Metastatic Liver Carcinoma in the Lung (tissue), 2 donors: Measurements from ENCODE around the gene RHOH.

DNA sequence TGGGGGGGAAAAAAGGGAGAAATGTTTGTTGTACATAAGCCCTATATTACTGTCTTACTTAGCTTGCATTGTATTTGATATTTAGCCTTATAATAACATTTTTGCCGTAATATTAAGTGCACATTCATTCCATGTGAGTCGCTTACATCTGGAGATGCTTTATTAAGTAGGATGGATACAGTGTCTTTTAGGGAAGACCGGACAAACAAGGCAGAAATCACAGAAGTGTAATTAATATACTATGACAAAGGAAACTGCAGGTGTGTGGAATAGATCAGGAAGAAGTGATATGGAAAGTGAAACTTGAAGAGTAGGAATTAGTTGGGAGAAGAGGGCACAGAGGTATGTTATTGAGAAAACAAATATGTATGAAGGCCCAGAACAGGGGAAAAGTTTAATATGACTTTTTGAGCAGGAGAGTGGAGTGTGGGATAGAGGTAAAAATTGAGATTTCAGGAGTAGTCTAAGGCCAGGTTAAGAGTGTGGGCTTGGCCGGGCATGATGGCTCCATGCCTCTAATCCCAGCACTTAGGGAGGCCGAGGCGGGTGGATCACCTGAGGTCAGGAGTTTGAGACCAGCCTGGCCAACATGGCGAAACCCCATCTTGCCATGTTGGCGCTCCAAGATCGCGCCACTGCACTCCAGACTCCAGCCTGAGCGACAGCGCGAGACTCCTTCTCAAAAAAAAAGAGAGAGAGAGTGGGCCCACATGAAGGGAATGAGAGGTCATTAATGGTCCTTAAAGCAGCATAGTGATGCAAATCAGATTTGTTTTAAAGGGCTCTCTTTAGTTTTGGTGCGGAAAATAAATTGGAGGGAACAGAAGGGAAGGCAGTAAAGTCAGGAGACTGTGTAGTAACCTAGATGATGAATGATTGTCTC, 55.7 kb downstream of the UBE2K start:
- PRO-cap, 2 experiments, result no peak in any of the 2 experiments

DNA sequence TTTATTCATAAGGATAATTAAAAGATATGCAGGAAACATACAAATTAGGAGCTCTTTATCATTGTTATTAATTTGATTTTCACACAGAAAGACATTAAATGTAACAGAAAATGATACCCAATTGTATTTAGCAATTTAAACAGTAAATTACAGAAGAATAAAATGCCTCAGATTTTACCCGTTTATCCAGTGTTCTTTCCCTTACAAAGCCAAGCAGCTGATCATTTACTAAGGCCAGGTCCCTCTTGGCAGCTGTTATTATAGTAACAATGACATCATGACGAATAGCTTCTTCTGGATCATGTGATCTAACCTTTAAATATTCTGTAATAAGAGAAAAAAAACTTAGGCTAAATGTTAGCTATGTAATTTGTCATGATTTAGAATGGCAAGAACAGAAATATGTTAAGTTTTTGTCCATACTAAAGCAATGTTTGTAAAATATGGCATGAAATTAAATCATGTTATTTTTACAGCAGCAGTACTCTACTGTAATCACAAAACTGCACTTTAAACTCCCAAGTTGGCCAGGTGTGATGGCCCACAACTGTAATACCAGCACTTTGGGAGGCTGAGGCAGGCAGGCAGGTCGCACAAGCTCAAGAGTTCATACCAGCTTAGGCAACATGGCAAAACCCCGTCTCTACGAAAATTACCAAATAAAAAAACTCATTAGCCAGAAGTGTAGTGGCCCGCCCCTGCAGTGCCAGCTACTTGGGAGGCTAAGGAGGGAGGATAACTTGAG, 69.3 kb downstream of the PDS5A start:
- PRO-cap, 2 experiments, result no peak in any of the 2 experiments

DNA sequence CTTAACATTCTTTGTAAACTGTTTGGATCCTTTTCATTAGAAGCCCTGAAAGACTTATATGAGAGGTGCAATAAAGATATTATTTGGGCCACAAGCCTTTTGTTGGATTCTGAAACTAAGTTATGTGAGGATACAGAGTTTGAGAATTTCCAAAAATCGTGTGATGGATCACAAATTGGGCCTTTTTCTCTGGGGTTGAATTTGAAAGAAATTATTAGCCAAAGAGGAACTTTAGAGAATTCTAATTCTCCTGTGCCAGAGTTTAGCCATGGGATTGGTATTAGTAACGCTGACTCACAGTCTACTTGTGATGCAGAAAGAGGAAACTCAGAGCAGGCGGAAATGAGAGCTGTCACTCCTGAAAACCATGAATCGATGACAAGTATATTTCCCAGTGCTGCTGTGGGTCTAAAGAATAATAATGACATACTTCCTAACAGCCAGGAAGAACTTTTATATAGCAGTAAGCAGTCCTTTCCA, 64.8 kb downstream of the N4BP2 start:
- PRO-cap, 2 experiments, result no peak in any of the 2 experiments

GRCh38 chr4:40196636-40197401, at the start of gene RHOH:
RHOH (plus strand) TSS chr4:40197031.
- PRO-cap, 2 experiments, result peak in 1 of 2 experiments; most common plus-strand start chr4:40197031 (in 1)

- PRO-cap, 2 experiments, result peak in 1 of 2 experiments; most common plus-strand start chr4:40198456 (in 1); most common minus-strand start chr4:40198306 (in 1)
Observed at GRCh38 chr4:40197500-40198794, 1.1 kb downstream of the RHOH start.

DNA sequence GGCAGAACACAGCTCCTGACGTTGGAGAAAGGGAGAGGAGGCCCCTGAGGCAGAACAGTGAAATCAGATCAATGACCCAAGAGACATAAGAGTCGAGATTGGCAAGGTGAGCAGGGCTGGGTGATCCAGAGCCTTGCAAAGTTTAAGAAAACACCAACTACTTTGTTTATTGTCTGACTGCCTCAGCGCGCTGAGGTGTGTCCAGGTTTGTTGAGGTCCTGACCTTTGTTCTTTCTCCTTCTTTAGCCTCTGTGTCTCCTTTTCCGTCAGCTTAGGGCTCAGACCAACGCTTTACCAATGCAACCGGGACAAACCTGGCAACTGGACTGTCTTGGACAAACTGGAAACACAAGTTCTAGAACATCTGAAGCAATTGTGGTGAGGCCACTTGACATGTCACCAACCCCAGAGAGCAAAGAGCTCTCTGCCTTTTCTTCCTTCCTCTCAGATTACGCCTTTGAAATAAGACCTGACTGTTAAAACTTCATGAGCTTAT, 28.4 kb downstream of the CHRNA9 start:
- PRO-cap, 2 experiments, result no peak in any of the 2 experiments

DNA sequence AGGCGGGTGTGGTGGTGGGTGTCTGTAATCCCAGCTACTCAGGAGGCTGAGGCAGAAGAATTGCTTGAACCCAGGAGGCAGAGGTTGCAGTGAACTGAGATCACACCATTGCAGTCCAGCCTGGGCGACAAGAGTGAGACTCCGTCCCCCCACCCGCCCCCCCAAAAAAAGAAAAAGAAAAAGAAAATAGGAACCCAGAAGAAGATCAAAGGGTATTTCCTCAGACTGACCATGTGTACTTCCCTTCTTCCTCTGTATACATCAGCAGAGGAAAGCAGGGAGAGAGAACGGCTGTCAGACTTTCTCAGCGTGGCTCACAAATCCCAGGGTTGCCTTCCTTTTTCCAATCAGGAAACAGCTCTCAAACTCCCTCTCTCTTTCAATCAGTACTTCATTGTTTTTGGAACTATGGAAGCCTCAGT, 59.0 kb downstream of the CHRNA9 start:
- PRO-cap, 2 experiments, result no peak in any of the 2 experiments

GRCh38 chr4:40438777-40439157, 103.6 kb downstream of the CHRNA9 start:
- PRO-cap, 2 experiments, result no peak in any of the 2 experiments

DNA sequence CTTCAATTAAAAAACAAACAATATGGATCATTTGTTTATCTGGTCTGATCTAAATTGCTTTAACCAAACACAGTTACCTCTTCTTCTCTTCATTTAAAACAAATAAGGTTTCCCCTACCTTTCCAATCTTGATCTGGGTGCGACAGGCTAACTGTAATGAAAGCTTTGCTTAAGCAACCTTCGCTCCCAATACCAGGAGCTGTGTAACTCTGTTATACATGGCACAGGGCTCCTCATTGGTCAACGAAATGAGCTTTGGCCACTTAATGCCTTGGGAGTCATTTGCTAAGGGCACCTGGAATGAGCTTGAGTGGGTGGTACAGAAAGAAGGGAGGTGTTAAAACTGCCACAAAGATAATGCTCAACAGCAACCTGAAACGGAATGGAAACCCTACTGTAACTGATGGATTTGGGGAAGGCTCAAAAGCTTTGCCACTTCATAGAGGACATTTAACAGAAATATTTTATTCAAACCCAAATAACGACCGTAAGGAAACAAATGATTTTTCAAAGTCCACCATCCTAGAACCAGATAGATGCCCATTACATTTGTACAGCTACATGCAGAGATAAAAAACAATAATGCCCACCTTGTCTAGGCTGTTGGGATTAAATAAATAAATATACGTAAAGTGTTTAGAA, 140.6 kb downstream of the CHRNA9 start:
- PRO-cap, 2 experiments, result peak in 1 of 2 experiments; most common minus-strand start position 191 of the sequence (in 1)

- PRO-cap, 2 experiments, result no peak in any of the 2 experiments
Observed at GRCh38 chr4:40484591-40485084, 145.0 kb downstream of the RBM47 start.

- PRO-cap, 2 experiments, result no peak in any of the 2 experiments
Observed at GRCh38 chr4:40495888-40496586, 133.6 kb downstream of the RBM47 start.

DNA sequence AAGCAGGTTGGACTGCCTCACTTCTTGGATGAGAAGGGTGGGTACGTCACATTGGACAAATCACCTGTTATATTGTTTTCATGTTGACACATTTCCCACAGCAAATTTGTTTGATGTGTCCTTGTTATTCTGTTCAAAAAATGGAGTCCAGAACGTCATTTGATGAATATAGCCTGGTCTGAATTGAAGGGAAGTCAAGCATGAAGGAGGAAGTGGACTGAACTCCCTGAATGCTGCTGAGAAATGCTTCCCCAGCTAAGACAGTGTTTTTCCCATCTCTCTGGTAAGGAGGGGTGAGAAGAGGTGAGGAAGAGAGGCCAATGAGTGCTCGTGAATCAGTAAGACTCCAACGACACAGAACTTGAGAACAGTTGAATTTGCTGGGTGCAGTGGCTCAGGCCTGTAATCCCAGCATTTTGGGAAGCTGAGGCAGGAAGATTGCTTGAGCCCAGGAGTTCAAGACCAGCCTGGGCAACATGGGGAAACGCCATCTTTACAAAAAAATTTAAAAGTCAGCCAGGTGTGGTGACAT, 127.4 kb downstream of the RBM47 start:
- PRO-cap, 2 experiments, result no peak in any of the 2 experiments

GRCh38 chr4:40576899-40577636, 52.6 kb downstream of the RBM47 start:
- PRO-cap, 2 experiments, result peak in 1 of 2 experiments; most common plus-strand start chr4:40577196 (in 1); most common minus-strand start chr4:40577007 (in 1)

DNA sequence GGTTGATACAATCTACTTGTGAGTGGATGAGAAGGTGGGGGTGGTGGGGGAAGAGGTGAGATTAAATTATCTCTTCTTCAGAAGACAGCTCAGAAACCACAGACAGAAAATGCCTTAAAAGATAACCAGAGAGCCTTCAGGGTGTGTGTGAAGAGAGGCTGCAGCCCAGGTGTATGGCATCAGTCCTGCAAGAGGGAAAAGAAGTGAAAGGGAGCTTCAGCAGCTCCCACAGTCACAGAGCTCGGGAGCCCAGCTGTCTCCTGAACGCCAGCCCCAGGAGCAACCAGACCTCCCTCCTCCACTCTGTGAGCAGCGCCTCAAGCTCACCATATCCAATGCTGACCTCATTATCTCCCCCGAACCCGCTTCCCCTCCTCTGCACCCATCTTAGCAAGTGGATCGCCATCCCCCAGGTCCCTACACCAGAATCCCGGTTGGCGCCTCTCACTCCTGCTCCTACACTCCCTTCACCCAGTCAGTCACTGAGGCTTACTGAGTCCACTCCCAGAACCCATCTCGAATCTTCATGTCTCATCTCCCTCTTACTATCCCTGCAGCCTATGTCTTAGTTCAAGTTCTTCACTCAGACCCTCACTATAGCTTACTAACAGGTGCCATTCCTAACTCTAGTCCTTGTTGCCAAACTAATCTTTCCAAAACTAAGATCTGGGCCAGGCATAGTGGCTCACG, 47.9 kb downstream of the RBM47 start:
- PRO-cap, 2 experiments, result no peak in any of the 2 experiments

GRCh38 chr4:40603463-40604099, 26.1 kb downstream of the RBM47 start:
- PRO-cap, 2 experiments, result no peak in any of the 2 experiments

DNA sequence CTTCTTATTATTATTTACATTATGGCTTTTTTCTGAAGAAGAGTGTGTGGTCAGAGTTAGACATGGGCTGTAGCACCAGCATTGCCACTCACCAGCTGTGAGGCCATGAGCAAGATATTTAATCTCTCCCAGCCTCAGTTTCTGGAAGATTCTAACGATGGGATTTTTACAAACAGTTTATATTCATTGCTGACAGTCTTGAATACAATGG, 1.3 kb upstream of the RBM47 start:
- PRO-cap, 2 experiments, result peak in 1 of 2 experiments; most common minus-strand start position 99 of the sequence (in 1)

GRCh38 chr4:40631951-40632325, 2.3 kb upstream of the RBM47 start:
- PRO-cap, 2 experiments, result peak in 1 of 2 experiments; most common minus-strand start chr4:40632256 (in 1)

DNA sequence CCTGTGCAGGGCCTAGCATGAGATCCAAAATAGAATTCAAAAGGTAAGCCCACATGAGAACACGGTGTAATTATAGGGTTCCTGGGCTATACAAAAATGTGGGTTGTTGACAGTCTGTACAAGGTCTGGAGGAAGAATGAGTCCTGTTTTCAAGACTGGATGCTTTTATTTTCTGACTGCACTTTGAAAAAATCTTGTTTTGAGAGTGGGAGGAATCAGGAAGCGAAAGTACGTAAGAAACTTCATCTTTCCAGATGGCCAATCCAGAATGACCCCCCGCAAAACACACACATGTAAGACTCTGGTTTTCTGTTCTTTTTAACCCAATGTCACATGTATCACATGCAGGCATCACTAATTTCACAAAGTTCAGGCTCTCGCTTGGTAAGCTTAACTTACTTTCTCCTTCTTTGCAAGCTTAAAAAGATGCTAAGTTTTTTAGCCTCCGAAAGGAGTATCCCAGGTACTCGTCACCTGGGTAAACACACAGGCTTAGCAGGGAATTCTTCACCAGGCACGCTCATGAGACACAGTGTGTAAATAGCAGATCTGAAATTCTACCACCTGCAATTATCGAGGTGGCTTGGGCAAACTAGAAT, 90.5 kb downstream of the NSUN7 start:
- PRO-cap, 2 experiments, result no peak in any of the 2 experiments

GRCh38 chr4:41120202-41120669, 94.1 kb downstream of the APBB2 start:
- PRO-cap, 2 experiments, result no peak in any of the 2 experiments

DNA sequence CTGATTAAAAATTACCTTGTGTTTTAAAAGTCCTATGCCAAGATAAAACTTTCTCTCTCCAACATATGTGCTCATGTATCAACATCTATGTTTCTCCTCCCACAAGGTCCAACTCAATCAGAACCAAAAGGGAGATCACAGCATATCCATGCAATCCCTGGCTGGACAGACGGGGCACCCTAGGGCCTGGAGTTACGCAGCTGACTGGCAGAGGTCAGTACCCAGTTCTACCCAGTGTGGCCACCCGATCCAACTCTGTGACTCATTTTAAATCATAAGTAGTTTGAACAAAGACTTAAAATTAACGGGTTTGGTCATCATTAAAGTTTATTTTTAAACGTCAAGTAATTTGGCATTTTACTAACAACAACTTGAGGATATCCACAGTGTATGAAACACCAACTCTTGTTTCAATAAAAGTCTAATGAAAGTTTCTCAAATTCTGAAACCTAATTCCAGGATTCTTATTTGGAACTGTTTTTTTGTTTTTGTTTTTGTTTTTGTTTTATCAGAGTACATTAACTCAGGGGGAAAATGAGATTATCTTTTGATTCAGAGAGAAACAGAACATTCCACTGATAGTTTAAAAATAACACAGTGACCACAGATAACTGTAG, 59.5 kb downstream of the APBB2 start:
- PRO-cap, 2 experiments, result no peak in any of the 2 experiments